Skeletal muscle cell (primary cell): ENCODE measurements around a stretch of chr9.

- RRBS, result no CpG with 5 or more reads among the region's 13 CpGs
Observed at GRCh38 chr9:4803229-4804257, 10.8 kb downstream of the RCL1 start.

GRCh38 chr9:4827032-4827639 lies 34.4 kb downstream of the RCL1 start:
- RRBS, result no CpG with 5 or more reads among the region's 3 CpGs

DNA sequence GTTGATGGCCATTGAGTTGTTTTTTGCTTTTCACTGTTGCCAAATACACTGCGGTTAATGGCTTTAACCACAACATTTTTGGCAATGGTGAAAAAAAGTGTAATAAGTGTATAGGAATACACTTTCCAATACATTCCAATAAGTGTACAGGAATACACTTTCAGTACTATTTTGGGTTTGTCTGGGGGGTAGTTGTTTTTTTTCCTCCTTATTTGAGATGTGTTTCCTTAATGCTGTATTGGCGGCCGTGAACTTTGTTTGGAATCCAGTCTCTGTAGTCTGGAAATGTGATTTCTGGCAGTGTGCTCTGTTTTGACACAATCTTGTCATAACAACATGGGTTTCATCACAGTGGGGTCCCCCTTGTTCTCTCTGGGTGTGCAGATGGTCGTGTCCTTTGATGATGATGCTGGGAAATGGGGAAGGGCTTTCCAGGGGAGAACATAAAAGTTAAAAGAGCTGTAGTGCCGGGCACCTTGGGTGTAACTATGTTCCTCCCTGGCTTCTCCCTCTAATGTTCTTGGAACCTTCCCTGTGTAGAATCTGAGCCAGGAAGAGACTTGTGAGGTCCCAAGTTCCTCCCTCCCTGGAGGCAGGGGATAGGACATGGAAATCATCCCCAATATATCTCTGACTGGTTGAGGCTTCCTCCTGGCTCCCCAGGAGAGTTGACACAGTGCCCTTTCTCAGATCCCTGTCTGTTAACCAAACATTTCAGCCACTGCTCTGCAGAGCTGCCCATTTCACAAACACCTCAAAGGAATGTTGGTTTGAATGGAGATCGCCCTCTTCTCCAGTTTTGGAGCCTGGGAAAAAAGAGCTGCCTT lies 44.7 kb downstream of the RCL1 start:
- RRBS, result no CpG with 5 or more reads among the region's 6 CpGs

DNA sequence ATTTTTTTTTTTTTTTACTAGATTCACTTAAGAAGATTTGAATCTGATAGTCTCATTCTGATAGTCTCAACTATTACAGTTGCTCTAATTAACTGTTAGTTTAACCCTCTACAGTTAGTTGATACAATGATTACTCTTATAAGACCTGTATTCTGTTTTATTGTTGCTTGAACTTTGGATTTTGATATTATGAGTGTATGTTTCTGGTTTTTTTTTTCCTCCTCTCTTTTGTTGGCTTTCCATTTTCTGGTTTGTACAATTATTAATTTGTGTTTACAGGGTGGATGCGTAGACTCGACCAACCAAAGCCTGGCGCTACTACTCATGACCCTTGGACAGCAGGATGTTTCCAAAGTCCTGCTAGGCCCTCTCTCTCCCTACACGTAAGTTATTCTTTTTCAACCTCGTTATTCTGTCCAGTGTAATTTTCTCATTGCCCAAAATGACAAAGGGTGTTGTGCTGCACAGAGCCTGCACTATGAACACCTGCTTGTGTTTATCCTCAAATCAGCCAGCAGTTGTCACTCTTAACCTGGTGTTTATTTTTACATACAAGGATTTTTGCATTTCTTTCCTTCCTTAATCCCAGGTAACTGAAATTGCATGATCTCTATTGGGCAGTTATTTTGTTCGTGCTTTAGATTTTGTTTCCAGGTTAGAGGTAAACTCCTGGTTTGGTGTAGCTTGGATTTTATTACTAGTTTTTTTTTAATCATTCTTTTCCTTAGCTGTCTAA lies 56.6 kb downstream of the RCL1 start:
- RRBS, result no CpG with 5 or more reads among the region's 6 CpGs

GRCh38 chr9:4887561-4887949 lies 94.8 kb downstream of the RCL1 start:
- RRBS, result no CpG with 5 or more reads among the region's 4 CpGs

DNA sequence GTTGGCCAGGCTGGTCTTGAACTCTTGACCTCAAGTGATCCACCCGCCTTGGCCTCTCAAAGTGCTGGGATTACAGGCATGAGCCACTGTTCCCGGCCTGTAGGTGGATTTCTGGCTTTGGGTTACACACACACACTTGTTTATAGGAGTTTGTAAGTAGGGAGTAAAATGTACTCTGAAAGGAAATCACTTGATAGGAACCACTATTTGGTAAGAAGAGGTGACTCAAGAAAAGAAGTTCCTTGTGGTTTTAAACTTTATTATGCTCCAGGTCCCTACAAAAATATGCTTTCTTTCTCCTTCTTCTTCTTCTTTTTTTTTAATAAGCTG lies 42.8 kb upstream of the JAK2 start:
- RRBS, result no CpG with 5 or more reads among the region's 2 CpGs

DNA sequence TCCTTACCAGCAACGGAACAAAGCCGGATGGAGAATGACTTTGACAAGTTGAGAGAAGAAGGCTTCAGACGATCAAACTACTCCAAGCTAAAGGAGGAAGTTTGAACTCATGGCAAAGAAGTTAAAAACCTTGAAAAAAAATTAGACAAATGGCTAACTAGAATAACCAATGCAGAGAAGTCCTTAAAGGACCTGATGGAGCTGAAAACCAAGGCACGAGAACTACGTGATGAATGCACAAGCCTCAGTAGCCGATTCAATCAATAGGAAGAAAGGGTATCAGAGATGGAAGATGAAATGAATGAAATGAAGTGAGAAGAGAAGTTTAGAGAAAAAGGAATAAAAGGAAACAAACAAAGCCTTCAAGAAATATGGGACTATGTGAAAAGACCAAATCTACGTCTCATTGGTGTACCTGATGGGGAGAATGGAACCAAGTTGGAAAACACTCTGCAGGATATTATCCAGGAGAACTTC lies 47.8 kb downstream of the JAK2 start:
- RRBS, result no CpG with 5 or more reads among the region's 7 CpGs

DNA sequence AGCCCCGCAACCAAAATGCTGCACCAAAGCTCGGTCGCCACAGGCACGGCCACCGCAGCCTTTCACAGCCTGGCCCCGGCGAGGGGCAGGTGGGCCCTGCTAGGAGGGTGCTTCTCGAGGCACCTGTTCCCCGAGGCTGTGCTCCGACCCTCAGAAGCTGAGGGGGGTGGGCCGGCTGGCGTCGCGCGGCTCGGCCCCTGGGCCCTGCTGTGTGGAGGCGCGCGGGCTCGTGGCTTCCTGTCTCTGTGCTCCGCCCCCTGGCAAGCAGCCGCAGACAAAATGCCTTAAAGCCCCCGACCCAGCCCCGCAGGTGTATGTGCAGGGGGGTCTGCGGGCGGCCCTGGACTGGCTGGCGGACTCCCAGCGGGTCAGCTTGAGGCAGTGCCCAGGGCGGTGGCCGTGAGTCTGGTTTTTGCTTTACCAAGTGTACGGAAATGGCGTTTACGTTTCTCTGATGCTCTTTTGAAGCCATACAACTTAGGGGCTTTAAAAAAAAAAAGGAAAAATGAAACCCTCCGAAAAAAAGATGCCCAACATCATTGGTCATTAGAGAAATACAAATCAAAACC lies 57.8 kb downstream of the JAK2 start:
- RRBS, result no CpG with 5 or more reads among the region's 34 CpGs

DNA sequence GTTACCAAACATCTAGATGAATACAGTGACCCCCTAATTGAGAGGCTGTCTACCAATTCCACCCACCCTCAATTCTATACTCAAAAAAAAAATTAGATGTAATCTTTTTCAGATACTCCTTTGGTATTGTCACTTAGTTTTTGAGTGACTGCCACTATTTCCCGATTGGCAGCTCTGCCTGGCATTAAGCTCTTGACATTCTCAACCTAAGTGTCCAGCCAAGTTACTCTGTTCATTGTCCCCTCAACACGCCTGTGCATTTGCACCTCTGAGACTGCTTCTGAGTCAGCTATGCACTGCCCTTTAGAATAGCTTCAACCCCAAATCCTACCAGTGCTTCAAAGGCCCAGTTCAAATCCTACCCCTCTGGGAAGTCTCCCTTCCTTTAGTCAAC lies 2.7 kb downstream of the PDCD1LG2 start:
- RRBS, result no CpG with 5 or more reads among the region's 2 CpGs

GRCh38 chr9:5582697-5583485 lies 46.0 kb upstream of the RIC1 start:
- RRBS, result no CpG with 5 or more reads among the region's 2 CpGs

GRCh38 chr9:5621167-5621704 lies 7.7 kb upstream of the RIC1 start:
- RRBS, result no CpG with 5 or more reads among the region's 8 CpGs

DNA sequence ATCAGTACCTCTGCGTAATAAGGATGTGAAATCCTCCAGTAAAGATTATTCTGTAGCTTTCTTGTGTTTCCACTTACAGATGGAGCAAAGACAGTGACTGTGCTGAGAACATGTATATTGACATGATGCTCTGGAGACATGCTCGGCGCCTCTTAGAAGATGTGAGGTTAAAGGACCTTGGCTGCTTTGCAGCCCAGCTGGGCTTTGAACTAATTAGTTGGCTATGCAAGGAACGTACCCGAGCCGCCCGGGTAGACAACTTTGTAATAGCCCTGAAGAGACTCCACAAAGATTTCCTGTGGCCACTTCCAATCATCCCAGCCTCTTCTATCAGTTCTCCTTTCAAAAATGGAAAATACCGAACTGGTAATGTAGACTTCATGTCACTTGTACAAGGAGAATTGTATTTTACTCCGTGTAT lies 64.0 kb downstream of the ERMP1 start:
- RRBS, result no CpG with 5 or more reads among the region's 9 CpGs

DNA sequence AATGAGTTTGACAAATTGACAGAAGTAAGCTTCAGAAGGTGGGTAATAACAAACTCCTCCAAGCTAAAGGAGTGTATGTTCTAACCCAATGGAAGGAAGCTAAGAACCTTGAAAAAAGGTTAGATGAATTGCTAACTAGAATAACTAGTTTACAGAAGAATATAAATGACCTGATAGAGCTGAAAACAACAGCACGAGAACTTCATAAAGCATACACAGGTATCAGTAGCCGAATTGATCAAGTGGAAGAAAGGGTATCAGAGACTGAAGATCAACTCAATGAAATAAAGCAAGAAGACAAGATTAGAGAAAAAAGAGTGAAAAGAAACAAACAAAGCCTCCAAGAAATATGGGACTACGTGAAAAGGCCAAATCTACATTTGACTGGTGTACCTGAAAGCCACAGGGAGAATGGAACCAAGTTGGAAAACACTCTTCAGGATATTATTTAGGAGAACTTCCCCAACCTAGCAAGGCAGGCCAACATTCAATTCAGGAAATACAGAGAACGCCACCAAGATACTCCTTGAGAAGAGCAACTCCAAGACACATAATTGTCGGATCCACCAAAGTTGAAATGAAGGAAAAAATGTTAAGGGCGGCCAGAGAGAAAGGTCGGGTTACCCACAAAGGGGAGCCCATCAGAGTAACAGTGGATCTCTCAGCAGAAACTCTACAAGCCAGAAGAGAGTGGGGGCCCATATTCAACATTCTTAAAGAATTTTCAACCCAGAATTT lies 52.1 kb downstream of the ERMP1 start:
- RRBS, result no CpG with 5 or more reads among the region's 7 CpGs

GRCh38 chr9:5823872-5824071 lies 9.1 kb downstream of the ERMP1 start:
- RRBS, result no CpG with 5 or more reads among the region's 2 CpGs

- RRBS, result 1% methylated on average over 36 of the region's 103 CpGs
Observed at GRCh38 chr9:6007199-6008179, 793 bp downstream of the KIAA2026 start.

DNA sequence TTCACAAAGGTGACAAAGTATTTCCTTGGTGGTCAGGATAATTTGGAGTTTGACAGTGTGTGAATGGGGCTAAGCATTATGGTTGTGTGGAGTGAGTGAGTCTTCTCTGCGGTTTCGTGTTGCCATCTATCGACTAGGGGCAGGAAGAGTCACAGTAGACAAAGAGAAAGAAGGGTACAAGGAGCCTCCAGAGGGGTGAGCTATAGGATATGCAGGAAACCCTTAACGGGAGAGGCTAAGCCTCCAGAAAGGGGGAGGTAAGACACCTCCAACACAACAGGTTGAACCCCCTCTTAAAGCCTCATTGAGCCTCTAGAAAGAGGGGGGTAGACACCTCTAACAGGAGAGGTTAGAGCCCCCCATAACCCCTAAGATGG lies 64.0 kb upstream of the RANBP6 start:
- RRBS, result no CpG with 5 or more reads among the region's 4 CpGs

- RRBS, result 2% methylated on average over 2 of the region's 7 CpGs
Observed at GRCh38 chr9:6566290-6566843, 79.2 kb downstream of the GLDC start.

GRCh38 chr9:6644131-6644539 lies 1.4 kb downstream of the GLDC start:
- RRBS, result 8% methylated on average over 3 of the region's 17 CpGs